Placental pericyte (primary cell): Measurements from ENCODE around the gene RPIA.

GRCh38 chr2:86913939-86914313 is 28.0 kb upstream of the RGPD1 start:
- CAGE, long polyA plus RNA, result no peak

DNA sequence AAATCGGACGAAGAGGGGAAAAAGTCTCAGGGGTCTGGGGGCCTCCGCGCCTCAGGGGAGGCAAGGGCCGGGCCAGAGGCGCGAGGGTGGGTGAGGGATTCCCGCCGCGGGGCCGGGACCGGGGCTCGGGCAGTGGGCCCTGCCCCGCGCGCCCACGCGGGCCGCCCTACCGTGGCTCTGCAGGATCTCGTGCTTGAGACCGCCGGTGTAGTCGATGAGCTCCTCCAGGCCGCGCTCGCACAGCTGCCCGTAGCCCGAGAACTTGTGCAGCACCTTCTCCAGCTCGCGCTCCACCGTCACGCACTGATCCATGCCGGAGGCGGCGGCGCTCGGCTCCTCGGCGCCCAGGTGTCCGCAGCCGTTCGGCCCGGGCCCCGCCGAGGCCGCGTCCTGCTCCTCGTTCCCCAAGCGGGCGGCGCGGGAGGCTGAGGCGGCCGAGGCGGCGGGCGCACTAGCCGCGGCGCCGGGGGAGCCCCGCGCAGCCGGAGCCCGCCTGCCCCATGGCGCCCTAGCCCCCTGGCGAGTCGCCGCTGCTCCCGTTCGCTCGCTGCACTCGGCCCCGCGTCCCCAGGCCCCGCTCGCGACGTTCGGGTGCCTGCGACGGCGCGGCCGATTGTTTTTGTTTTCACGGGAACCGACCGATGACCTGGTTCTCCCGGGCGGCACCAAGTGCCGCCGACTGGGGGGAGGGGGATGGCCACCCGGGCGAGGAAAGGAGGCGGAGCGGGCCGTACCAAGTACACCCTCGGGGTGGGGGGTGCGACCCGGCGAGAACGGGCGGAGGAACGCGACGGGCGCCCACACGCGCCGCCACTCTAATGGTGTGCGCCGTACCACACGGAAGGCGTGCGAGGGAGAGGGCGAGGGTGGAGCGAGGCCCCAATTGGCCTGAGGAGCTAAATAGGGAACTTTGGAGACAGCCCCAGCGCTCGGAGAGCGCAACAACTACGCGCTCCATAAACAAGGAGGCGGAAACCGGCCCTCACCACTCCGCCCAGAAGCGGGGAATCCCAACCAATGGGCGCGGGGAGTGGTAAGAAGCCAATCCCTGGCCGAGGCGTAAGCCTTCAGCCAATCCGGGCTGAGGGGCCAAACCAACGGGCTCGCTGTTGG is 54.5 kb upstream of the PLGLB1 start:
- CAGE, long polyA plus RNA, result no peak

GRCh38 chr2:87507614-87508309 is 240.1 kb upstream of the PLGLB2 start:
- CAGE, long polyA plus RNA, result no peak

DNA sequence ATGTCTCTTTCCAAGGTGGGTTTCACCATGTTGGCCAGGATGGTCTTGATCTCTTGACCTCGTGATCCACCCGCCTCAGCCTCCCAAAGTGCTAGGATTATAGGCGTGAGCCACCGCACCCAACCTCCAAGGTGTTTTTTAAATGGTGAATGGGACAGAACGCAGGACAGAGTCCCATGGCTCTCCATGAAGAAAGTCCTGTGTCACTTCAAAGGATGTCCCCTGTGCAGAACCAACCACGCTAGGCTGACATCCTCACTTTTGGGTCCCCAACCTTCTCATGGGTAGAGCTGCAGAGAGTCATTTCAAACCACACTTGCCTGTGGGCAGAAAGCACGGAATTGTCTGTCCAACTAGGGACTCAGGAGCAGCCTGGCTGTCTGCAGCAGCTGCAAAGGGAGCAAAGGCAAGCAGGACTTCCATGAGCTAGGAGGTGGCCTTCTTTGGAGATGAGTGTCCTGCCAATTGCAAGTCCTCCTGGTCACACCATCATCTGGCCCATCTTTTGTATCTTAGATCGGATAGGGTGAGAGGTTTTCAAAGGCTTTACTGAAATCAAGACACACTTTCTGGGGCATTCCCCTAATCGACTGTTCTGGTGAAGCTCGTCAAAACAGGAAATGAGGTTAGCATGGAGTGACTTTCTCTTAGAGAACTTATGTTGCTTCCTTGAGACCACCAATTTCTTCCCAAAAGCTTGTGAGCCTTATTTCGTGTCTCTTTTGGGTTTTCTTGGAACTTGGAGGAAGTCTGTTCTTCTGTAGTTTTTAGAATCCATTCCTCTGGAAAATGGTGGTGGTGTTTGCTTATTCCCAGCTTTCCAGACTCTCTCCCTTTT is 222.4 kb upstream of the PLGLB2 start:
- CAGE, long polyA plus RNA, result no peak

DNA sequence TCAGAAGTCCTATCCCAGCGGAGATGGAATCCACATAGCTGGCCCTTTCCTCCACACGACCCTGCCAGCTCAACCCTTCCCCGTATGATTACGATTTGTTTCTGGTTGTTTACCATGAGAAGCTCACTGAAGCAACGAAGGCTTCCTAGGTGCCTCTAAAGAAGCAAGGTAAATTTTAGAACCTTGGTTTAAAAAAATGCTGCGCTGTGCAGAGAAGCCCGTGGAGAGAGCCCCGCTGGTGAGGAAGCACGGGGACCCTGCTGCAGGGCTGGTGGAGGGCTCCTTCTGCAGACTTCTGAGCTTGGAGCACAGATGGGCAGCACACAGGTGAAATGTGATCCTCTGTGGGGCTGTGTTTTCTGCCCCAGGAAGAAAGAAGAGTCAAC is 108.2 kb upstream of the PLGLB2 start:
- CAGE, long polyA plus RNA, result no peak

DNA sequence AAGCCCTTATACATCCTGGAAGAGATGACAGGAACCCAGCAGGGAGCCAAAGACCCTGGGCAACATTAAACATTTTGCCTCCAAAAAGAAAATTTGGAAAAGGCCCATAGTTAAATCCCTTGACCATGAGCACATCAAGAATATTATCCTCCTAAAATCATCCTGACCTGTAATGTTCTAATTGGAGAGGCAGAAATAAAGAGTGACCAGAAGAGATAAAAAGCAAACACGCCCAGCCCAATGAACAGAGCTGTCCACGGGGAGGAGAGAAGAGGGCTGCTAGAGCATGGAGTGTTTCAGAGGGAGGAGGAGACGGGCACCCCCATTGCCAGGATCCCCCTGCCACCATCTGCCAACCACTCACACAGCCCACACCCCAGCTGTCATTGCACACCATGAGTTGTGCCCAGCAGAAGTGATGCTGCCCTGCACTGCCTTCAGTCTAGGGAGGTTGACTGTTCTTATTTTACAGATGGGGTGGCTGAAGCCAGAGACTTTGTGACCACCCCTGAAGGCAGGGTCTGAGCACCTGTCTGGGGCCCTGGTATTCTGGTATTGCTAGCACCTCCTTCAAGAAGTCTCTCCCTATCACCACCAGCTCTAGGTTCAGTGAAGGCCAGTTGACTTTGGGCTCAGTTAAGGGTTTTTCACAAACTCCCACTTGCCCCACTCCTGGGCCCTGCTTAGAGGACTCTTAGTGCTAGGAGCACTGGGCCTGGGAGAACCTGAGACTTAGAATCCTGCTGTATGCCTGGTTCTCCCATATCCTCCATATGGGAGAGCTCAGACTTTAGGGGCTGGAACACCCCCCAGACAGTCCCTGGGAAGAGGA is 2.5 kb downstream of the FABP1 start:
- CAGE, long polyA plus RNA, result no peak

GRCh38 chr2:88131519-88132100 is 3.7 kb upstream of the FABP1 start:
- CAGE, long polyA plus RNA, result no peak

- CAGE, long polyA plus RNA, result no peak
These were observed 111.8 kb downstream of the THNSL2 start for GRCh38 chr2:88281925-88282424.

DNA sequence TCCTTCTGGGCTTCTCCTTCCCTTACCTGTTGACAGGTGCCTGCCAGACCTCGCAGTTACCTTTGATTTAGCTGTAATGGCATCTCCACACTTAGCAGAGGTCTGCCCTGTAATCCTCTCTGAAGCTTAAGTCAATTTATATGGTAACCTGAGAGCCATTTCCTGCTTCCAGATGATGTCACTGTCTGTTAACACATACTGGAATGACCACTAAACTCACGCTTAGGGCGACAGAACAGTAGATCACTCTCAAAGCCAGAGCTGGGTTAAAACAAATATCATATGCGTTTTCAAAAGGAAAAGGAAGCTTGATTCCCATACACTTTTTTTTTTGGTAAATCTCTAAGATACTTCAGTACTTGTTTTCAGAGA is 29.5 kb upstream of the FOXI3 start:
- CAGE, long polyA plus RNA, result no peak

- CAGE, long polyA plus RNA, result no peak
These were observed 3.3 kb downstream of the EIF2AK3 start for GRCh38 chr2:88623980-88624350.

DNA sequence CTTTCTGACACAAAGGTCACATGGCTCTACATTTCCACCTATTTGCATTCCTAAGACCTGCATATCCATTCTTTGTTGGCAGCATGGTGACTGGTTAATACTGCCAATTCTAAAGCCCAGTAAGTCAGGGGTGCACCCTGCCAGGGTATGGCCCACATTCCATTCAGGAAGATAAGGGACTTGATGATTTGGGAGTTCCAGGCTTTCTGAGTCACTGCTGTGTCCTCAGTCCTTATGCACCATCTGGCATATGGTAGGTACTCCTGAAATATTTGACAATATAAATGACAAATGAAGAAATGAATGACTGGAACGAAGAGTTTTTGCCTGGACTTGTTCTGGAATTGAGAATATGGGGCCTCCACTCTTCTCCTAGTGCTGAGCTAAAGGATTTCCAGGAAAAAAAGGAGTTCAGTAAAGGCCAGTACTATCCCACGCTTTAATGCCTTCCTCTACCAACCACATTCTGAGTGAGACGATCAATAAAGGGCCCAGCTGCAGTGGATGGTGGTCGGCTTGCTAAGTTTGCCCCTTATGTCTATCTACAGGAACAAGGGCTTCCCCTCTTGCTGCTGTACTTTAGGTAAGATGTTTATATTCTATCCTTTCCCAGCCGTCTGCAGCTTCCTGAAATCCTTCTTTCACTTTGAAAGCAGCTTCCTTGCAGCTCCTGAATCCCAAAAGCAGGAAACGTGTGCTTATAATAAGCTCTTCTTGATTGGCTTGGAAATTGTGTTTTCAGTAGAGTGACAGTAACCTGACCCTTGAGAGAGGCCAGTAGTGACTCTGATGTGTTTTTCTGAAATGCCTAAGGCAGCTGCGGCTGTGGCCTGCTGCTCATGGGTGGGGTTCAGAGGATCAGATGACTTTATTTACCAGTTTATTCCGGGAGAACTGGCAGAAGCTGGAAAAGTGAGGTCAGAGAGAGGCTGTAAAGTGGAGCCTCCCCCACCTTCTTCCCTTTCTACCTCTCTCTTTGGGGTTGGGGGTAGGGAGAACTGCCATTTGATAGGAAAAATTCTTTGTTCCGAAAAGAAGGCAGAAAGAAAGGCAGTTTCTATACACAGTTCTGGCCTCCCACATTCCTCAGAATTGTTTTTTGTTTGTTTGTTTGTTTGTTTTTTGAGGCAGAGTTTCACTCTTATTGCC is 32.0 kb upstream of the EIF2AK3 start:
- CAGE, long polyA plus RNA, result no peak

DNA sequence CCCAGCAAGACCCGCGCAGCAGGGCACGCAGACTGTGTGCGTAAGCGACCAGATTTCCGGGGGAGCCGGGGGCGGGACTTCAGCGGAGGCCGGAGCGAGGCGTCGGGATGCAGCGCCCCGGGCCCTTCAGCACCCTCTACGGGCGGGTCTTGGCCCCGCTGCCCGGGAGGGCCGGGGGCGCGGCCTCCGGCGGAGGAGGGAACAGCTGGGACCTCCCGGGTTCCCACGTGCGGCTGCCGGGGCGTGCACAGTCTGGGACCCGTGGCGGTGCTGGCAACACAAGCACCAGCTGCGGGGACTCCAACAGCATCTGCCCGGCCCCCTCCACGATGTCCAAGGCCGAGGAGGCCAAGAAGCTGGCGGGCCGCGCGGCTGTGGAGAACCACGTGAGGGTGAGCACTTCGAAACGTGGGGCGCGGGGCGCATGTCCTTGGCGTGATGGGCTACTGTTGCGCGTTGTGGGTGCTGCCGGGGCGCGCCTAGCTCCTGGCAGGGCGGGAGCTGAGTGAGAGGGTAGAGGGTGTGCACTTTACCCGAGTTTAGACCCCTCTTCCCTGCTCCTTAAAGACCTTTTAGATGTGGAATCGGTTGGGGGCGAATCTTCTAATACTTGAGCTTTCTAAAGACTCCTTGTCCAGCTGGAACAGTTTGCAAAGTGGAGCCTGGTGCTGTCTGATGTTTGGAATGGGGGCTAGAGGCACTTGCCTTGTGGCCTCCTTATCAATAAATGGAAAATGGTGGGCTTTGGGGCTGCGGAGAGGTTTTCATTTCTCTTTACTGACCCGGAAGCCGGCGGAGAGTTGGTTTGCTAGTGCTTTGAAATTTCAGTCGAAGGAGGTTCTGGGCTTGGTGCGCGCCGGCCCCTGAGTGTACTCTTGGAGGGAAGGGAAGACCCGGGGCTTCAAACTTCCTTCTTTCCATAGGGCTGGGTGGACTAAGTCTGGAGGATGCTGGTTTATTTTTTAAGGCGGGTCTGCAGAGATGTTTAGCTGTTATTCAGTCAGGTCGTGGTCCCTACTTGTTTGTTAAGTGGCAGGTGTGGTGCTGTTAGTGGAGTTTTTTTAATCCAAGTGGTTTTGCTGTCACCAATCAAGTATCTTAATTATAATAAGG is at the start of gene RPIA:
TSS of gene RPIA (plus strand) at position 82 of the 1,113 bp plus-strand sequence.
- CAGE, long polyA plus RNA, result no peak

- CAGE, long polyA plus RNA, result no peak
These were observed 75.0 kb downstream of the RPIA start for GRCh38 chr2:88766405-88766926.

GRCh38 chr2:88966538-88966976 is 275.1 kb downstream of the RPIA start:
- CAGE, long polyA plus RNA, result no peak

DNA sequence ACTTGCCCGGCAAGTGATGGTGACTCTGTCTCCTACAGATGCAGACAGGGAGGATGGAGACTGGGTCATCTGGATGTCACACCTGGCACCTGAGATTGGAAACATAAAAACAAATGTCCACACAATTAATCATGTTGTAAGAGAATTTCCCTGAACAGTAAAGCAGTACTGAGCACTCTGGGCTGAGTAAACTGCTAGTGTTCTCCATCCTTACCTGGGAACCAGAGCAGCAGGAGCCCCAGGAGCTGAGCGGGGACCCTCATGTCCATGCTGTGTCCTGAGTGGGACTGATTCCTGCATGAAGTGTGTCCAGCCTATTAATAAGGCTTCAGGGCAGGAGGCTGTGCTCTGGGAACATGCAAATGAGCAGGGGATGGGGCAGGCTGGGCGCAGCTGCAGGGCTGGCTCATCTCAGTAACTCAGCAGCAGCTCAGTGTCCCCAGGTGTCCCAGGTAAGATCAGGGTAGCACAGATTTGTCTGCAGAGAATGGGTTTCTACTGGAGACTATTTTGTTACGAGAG is 426.1 kb downstream of the RPIA start:
- CAGE, long polyA plus RNA, result no peak

DNA sequence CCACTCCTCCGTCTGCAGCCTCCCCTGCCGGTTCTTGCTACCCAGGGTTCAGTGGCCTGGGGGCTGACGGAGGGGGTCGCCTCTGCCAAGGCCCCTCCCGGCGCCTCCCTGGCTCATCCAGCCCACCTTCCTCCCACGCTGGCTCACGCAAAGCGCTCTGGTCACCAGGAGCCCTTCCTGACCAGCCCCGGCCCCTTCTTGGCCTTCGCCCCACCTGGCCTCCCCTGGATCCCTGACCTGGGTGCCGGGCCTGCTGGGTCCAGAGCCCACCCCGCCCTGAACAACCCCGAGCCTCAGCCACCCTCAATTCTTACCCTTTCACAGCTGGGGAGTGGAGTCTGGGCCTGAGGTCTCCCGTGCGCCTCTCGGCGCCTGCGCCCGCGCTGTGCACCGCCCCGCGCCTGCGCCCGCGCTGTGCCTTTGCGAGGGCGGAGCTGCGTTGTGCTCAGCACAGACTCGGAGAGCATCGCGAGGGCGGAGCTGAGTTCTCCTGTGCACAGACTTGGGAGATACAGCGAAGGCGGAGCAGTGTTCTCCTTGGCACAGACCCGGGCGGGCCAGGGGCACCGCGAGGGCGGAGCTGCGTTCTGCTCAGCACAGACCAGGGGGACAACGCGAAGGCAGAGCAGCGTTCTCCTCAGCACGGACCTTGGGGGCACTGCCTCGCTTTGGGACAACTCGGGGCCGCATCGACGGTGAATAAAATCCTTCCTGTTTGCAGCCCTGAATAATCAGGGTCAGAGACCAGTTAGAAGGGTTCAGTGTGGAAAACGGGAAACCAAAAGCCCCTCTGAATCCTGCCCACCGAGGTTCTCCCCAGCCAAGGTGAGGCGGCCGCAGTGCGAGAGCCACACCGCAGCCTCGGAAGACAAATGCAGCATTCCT is 894.0 kb downstream of the RPIA start:
- CAGE, long polyA plus RNA, result no peak

DNA sequence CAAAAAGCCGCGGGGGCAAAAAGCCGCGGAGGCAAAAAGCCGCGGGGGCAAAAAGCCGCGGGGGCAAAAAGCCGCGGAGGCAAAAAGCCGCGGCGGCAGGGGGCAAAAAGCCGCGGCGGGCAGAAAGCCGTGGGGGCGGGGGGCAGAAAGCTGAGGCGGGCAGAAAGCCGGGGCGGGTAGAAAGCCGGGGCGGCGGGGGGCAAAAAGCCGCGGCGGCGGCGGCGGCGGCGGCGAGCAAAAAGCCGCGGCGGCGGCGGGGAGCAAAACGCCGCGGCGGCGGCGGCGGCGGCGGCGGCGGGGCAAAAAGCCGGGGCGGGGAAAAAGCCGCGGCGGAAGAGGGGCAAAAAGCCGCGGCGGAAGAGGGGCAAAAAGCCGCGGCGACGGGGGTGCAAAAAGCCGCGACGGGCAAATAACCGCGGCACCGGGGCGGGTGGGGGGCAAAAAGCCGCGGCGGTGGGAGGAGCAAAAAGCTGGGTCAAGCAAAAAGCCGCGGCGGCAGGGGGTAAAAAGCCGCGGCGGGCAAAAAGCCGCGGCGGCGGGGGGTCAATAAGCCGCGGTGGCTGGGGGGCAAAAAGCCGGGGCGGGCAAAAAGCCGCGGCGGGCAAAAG is 1633.1 kb downstream of the RPIA start:
- CAGE, long polyA plus RNA, result no peak

DNA sequence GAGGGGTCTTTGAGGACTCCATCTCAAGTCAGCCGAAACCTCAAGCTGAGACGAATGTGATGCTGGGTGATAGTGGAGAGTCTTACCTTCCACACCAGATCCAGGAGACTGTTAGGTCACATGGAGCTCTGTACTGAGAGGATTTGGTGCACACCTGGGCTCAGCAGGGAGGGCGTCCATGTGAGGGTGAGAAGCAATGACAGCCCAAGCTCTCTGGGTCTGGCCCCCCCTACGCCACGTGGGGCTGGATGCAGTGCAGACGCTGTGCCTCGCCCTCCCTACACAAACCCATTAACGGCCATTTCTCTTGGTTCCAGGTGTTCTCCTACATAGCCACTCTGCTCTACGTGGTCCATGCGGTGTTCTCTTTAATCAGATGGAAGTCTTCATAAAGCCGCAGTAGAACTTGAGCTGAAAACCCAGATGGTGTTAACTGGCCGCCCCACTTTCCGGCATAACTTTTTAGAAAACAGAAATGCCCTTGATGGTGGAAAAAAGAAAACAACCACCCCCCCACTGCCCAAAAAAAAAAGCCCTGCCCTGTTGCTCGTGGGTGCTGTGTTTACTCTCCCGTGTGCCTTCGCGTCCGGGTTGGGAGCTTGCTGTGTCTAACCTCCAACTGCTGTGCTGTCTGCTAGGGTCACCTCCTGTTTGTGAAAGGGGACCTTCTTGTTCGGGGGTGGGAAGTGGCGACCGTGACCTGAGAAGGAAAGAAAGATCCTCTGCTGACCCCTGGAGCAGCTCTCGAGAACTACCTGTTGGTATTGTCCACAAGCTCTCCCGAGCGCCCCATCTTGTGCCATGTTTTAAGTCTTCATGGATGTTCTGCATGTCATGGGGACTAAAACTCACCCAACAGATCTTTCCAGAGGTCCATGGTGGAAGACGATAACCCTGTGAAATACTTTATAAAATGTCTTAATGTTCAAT is 27.8 kb downstream of the MAL start:
- CAGE, long polyA plus RNA, result no peak

DNA sequence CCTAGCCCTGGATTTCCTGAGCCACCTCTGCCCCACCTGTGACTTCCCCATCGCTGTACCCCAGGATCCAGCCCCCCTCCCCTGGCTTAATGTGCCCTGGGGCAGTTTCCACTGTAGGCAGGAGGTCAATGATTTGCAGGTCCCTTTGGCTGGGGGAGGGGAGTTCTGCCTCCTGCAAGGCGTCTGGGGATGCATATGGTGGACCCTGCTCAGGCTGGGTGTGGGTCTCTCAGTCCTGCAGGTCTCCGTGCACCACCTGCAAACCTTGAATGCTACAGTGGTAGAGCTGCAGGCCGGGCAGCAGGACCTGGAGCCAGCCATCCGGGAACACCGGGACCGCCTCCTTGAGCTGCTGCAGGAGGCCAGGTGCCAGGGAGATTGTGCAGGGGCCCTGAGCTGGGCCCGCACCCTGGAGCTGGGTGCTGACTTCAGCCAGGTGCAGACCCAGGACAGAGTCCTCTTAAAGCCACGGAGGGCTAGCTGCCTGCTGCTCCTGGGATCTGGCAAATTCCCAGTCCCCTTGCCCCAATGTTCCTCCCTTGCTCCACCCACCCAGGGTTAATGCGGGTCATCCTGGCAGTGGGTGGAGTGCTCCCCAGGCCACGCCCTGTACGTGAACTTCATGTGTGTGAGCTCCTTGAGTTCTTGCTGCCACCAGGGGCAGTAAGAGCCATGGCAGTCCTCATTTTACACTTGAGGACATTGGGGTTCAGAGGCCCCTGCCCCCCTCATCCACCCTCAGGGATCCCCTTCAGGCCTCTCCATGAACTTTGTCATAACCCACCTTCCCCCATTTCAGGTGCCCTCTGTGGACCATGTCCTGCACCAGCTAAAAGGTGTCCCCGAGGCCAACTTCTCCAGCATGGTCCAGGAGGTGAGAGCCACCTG is 3.1 kb downstream of the PROM2 start:
- CAGE, long polyA plus RNA, result no peak

DNA sequence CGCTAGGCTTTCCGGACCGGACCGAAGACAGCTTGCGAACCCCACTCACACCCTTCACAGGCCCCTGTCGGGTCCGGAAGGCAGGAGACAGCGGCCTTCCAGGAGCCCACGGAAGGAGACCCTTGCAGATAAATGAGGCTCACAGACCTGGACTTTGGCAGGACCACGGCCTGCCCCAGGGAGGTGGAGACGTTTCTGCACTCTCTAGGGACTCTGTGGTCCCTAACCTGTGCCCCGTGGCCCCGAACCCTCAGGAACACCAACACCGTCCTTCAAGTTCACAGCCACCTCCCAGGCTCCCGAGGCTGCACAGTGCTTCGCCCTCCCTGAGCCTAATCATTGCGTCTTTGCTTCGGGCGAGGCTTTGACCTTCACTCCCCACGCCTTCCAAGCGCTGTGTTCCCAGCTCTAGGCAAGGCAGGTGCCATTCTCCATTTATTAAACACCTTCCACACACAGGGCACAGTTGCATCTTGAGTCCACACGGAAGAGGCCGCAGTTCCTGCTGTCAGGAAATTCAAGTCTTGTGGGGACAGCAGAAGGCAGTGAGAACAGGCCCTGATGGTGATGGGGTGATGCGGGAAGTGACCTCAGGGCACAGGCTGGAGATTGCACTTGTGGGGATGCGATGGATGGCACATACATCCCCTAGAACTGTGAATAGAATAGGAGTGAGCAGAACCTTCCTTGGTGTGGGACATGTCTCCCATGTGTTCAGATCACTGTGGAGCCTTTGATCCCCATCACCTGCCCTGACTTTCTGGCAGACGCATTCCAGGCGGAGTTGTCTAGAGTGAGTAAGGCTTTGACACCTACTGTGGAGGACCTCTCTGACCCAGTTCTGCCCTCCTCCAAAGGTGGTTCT is 12.7 kb upstream of the FAHD2A start:
- CAGE, long polyA plus RNA, result no peak